Colonic mucosa (tissue), 1 donor: ENCODE measurements around a stretch of chr9.

DNA sequence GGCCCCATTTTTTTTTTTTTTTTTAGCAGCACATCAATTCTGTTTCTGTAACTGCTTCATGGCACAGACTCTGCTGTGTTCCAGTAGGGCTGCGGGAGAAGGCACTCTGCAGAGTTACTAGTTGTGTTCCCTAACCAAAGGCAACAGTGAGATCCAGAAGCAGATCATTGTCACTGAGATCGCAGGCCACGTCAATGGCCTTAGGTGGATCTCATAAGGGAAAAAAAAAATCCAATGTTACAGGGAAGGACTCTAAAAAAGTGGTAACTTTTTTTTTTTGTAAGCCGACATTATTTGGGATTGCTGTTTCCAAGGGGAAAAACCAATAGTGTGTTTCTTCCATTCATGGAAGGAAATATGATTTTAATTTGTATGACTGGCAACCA lies 52.6 kb downstream of the HABP4 start:
- PRO-cap, result no peak

- PRO-cap, result no peak
Measured at GRCh38 chr9:96599446-96599810, 20.2 kb downstream of the CDC14B start.

DNA sequence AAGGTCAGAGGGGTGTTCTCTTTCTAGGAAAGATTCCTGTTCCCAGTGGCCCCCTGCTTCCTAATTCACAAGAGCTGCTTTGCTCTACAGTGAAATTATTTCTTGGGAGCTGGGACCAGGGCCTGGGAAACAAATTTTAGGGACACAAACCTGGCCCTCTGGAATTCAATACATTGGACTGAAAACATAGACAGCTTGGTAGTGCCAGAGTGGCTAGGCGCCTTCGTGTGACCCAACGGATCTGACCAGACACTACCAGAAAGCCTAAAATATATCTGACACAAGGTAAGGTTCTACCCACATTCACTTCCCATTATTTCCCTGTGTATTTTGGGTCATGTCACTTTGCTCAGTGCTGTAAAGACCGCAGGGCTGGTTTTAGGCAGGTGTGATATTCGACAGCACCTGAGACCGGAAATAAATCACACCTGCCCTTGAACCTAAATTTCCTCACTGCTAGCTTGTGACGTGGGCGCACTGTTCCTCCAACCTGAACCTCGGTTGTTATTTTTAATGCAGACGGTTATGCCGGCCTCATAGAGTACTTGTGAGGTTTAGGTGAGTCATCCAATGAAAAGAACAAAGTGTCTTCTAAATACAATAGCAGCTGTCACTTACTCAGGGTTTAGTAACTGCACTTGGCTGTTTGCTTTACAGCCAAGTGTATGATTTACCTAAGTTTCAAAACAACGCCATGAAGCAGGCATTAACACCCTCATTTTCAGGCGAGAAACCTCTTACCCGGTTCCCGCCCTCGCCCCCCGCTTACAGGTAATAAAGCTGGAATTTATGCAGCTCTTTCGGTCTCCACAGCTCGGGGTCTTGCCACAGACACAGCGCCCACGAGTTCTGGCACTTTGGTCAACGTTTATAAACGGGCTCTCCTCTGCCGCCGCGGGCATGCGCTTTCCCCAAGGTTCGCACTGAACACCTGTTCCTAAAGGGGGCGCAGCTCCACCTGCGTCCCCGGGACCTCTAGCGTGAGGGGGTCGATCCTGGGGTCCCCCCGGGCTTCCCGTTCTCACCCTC lies 20.7 kb upstream of the ZNF782 start:
- PRO-cap, result bidirectional peak, plus-strand start at position 617 of the sequence, minus-strand start at position 419 of the sequence

DNA sequence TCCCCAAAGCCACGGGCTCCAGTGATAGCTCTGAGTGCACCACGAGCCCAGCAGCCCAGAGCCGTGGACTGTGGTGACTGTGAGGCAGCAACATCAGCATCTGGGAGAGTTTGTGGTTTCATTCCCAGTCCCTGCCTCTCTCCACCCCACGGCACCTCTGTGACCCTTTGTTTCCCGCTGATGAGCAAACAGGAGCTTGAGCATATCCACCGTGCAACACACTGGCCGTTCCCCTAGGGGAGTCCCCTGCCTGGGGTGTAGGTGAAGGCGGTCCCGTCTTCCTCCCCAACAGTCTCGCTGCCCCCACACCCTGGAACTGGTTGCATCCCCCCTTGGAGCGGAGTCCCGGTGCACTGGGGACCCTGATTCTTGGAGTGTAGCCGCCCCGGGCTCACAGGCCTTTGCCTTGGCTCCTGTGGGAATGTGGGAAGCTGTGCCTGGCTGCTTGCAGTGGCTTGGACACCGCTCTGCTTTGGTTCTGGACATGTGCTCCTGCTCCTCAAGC lies 5.5 kb downstream of the NUTM2G start:
- PRO-cap, result unidirectional peak, minus-strand start at position 292 of the sequence

GRCh38 chr9:97013004-97014066 lies 25.6 kb downstream of the CTSV start:
- PRO-cap, result bidirectional peak, plus-strand start at chr9:97013840, minus-strand start at chr9:97013593

GRCh38 chr9:97041721-97042402 lies 2.9 kb upstream of the CTSV start:
- PRO-cap, result unidirectional peak, minus-strand start at chr9:97042020

GRCh38 chr9:97222086-97222958 lies 85.1 kb upstream of the CCDC180 start:
- PRO-cap, result no peak

DNA sequence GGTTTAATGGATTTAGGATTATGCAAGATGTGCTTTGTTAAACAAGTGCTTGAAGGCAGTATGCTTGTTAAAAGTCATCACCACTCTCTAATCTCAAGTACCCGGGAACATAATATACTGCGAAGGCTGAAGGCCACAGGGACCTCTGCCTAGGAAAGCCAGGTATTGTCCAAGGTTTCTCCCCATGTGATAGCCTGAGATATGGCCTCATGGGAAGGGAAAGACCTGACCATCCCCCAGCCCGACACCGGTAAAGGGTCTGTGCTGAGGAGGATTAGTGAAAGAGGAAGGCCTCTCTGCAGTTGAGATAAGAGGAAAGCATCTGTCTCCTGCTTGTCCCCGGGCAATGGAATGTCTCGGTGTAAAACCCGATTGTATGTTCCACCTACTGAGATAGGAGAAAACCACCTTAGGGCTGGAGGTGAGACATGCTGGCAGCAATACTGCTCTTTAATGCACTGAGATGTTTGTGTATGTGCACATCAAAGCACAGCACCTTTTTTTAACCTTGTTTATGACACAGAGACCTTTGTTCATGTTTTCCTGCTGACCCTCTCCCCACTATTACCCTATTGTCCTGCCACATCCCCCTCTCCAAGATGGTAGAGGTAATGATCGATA lies 75.0 kb upstream of the CCDC180 start:
- PRO-cap, result no peak

DNA sequence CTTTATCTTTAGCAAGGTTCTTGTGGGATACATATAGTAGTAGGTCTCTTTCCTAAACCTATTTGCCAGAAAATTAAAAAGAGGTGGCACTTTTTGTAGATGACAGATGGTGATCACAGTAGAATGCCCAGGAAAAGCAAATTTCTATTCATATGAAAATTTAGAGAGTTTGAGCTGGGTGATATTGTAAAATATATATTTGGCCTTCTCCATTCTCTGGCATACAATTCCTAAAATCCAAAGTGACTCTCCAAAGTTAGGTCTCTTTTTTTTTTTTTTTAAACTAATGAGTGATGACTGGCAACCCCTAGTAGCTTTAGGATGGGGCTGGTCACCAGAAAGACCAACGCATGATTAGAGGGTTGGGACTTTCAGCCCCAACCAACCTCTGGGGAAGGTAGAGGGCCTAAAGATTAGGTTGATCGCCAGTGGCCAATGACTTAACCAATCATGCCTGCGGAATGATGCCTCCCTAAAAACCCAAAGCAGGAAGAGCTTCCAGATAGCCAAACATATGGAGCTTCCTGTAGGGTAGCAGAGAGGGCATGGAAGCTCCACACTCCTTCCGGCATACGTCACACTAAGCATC lies 38.8 kb downstream of the TDRD7 start:
- PRO-cap, result no peak

- PRO-cap, result no peak
Measured at GRCh38 chr9:97555053-97555691, 53.7 kb downstream of the TMOD1 start.

DNA sequence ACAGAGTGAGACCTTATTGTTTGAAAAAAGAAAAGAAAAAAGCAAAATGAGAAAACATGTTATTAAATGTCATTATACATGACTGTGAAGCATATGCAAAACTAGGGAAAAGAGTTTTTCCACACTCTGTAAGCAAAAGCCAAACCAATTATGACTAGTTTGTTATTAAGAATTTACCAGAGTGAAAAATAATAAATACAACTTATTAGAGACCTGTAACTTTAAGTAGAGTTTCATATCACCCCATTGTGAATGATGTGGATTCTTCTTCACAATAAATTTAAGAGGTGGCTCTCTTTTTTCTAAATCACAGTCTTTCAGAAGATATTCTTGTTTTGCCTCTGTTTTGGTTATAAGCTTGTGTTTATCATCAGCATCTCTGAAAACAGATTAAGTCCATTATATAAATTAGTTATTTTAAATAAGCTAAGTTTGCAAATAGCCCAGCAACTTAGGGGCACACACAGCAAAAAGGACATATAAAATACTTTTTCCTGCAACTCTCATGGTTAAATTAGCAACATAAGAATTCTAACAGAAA lies 10.2 kb downstream of the XPA start:
- PRO-cap, result no peak

GRCh38 chr9:97854307-97854826 lies 1.3 kb downstream of the FOXE1 start:
- PRO-cap, result unidirectional peak, minus-strand start at chr9:97854447

DNA sequence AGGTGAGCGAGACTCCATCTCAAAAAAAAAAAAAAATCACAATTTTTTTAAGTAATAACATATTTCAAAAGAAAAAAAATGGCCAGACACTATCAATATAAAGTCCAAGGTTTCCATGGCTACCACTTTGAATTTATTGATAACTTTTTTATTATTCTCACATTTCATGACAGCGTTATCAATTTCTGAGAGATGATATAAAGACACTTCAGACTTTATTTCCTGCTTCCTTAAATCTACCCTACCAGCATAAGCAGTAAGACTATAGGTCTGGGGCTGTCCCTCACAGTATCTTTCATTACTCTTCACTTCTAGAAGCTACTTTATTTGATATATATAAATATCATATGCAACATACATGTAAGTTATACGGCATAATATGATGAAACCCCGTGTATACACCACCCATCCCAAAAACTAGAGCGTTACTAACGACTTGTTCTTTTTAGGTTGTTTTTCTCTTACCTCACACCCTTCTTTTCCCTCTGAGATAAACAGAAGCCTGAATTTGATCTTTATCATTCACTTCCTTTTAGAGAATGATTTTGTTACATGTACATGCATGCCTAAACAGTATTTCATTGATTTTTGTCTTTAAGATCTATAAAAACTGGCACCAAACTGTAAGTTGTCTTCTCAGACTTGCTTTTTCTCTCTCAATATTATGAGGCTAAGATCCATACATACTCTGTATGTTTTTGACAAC lies 3.8 kb downstream of the TRMO start:
- PRO-cap, result no peak

- PRO-cap, result no peak
Measured at GRCh38 chr9:97920748-97921368, 1.4 kb downstream of the TRMO start.

DNA sequence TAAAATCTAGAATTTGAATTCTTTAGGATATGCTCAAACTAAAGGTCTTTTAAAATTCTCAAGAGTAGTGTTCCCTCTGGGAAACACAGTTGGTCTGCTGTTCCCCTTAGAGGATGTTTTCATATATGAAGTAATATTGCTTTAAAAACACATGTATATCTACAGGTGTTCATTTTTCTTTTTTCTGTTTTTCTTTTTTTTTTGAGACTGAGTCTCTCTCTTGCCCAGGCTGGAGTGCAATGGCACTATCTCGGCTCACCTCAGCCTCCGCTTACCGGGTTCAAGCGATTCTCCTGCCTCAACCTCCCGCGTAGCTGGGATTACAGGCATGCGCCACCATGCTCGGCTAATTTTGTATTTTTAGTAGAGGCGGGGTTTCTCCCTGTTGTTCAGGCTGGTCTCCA lies 2.5 kb downstream of the ANP32B start:
- PRO-cap, result no peak

DNA sequence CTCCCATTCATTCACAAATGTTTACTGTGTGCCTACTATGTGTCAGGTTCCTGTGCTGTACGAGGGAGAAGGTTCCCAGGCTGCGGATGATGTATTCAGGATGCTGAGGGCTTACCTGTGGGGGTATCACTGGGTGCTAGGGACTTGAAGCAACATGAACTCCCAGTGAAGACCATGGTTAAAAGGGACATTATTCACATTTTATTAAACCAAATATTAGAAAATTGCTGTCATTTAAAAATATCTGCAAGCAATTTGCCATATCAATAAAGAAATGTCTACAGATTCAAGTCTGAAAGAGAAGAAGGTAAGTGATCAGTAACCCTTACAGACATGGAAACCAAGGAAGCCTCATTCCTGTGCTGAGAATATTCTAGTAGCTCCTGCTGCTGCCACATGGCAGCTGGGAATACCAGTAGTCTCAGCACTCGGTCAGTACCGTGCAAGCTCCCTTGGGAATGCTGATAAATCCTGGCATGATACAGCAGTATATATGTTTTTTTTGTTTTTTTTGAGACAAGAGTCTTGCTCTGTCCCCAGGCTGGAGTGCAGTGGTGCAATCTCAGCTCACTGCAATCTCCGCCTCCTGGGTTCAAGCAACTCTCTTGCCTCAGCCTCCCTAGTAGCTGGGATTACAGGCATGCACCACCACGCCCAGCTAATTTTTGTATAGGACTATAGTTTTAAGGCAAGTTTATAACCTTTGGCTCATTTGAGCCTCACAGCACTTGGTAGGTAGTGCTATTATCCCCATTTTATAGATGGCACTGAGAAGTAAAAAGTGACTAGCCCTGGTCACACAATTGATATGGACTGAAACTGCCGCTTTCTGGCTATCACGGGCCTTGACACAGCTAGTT lies 27.9 kb downstream of the NANS start:
- PRO-cap, result no peak

DNA sequence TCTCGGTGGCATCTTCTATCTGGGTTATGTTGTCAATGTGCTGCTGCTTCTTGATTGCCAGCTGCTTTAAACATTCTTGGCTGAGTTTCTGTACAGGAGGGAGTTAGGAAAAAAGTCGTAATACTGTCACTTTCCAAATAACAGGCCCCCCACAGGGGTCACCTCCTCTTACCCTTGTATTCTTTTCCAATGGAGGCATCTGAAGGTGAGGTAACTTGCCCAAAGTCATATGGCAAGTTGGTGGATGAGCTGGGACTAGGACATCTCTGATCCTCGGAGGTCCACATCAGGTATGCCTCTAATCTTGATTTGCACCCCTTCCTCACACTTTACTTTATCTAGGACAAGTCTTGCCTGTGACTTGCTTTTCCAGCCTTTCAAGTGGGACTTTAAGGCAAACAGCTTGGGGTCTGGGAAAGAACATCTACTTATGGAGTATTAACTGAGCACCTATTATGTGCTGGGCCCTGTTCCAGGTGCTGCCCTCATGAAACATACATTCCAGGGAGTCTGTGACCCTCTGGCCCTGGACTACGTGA lies 9.1 kb downstream of the TRIM14 start:
- PRO-cap, result no peak

GRCh38 chr9:98176567-98177002 lies 15.9 kb downstream of the CORO2A start:
- PRO-cap, result no peak

DNA sequence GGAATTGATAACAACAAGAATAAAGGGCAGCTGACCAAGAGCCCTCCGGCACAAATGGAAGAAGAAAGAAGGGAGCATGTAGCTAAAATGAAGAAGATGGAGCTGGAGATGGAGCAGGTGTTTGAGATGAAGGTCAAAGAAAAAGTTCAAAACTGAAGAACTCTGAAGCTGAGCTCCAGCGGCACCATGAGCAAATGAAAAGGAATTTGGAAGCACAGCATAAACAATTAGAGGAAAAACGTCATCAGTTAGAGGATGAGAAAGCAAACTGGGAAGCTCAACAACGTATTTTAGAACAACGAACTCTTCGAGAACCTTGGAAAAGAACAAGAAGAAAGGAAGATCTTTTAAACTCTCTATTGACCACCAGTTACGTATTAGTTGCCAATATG lies 101.0 kb downstream of the GABBR2 start:
- PRO-cap, result no peak

DNA sequence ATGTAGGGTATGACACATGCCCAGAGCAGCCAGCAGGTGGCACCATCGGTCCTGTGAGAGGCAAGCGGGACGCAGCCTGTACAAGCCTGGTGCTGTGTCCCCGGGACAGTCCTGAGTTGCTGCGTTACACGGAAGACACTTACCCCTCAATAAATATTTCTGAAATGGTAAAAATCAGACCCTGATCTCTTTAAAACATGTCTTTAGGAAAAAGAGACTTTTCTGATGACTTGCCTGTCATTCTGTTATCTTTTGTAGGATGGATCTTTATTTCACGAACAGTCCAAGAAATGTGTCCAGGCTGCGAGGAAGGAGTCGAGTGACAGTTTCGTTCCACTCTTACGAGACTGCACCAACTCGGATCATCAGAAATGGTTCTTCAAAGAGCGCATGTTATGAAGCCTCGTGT lies 41.2 kb downstream of the GALNT12 start:
- PRO-cap, result unidirectional peak, plus-strand start at position 114 of the sequence